Peripheral blood mononuclear cell (primary cell): ENCODE measurements around a stretch of chr16.

DNA sequence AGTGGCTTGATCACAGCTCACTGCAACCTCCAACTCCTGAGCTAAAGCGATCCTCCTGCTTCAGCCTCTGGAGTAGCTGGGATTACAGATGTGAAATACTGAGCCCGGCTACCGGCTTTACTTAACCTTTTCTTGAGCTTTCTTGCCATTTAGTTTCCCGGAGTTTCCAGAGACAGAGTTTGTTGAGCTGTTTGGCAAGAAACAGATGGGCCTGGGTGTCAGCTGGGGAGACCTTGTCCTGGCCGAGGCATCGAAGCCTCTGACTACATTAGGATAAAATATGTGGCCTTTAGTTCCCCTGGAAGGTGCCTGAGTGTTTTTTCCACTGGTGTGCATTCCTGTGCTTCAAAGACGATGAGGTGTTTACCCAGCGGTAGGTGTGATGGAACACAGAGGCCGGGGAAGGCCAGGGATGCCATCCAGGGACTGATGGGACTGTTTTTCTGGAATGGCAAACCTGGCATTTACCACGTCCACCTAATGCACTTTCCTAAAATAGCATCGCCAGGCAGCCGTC is 113.0 kb downstream of the ABCC1 start:
- PRO-cap, 8 experiments = no peak in any of the 8 experiments

- PRO-cap, 8 experiments = no peak in any of the 8 experiments
Measured at GRCh38 chr16:16103737-16104332, 119.5 kb downstream of the ABCC6 start.

DNA sequence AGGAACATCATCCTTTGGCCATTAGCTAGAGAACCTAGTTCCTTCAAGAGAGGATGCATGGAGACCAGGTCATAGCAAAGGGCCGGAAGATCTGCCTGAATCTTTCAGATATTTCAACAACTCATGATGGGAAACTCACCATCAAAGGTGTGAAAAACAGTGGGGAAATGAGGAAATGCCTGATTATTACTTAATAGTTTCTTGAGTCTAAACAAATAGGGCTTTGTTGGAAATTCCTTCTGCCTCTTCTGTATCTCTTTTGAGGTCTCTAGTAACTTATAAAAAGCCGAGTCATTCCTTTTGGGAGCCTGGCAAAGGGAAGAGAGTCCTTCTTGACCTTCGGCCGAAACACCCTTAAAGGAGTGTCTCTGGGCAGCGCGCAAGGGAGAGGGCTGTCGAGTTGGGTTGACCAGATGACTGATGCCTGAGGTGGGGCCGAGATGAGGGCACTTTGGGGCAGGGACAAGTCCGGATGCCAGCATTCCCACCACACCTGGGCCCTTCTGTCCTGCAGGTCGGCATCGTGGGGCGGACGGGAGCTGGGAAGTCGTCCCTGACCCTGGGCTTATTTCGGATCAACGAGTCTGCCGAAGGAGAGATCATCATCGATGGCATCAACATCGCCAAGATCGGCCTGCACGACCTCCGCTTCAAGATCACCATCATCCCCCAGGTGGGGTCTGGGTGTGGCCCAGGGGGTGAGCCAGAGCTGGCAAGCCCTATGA is 89.3 kb downstream of the ABCC6 start:
- PRO-cap, 8 experiments = peak in 1 of 8 experiments; most common plus-strand start position 581 of the sequence (in 1)

DNA sequence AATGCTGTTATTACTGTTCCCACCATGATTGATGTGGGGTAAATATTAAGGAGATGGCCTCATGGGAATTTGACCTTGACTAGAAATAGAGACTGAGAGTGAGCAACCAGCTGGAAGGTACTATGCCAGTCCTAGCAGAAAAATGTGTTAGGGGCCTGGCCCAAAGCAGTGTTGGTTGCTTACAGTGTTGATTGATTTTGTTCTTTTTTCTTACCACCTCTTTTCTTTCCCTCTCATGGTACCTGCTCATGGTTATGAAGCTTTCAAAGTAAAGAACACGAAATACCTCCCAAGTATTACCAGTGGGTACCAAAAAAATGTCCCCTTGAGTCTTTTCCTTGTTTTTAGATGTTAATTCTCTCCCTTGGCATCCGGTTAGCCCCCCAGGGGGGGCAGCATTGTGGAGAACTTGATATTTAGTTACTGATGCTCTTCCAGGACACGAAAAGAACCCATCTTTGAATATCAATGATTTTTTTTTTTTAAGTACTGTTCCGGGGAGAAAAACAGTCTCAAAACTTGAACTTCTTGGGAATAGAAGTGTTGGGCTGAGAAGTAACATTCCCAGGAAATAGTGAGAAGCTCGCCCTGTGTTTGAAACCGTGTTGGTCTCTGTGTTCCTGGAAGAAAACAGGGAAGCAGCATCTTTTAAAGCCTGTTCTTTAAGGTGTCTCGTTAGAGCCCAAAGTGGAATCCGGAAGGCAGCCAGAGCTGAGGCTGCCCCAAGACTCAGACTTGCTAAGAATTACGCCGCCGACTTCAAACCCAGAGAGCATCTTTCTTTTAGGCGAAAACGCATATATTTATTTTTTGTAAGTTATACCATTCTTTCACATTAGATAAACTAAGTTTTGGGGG is 80.9 kb downstream of the ABCC6 start:
- PRO-cap, 8 experiments = no peak in any of the 8 experiments

- PRO-cap, 8 experiments = no peak in any of the 8 experiments
Measured at GRCh38 chr16:16251910-16252382, 19.6 kb downstream of the NOMO3 start.

- PRO-cap, 8 experiments = no peak in any of the 8 experiments
Measured at GRCh38 chr16:17147989-17148696, 322.6 kb downstream of the XYLT1 start.

- PRO-cap, 8 experiments = no peak in any of the 8 experiments
Measured at GRCh38 chr16:17269283-17269951, 201.3 kb downstream of the XYLT1 start.

DNA sequence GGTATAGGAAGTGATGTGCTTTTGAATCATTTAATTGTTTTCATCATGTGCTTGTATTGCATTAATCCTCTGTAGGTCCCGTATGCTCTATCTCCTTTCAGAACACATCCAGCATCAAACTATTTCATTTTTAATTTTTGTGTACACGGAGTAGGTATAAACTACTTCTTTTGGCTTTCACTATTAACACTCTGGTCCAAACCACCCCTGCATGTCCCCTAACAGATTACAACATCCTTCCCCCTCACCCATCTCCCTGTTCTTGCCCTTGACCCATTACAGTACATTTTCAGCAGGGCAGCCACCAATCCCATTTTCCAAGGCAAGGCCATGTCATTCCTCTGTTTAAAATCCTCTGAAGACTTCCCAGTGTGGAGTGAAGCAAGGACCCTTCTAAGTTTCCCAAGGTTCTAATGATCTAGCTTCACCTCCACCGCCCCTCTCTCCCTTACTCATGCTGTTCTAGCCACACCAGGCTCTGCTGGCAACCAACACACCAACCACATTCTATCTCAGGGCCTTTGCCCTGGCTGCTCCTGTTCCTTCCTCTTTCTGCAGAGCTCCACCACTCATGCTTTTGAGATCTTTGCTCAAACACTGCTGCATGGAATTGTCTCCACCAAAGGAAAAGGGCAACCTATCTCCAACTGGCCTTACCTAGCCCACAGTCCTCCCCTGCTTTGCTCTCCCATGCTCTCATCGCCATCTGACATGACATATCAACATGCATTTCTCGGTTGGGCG is 128.9 kb downstream of the XYLT1 start:
- PRO-cap, 8 experiments = no peak in any of the 8 experiments

DNA sequence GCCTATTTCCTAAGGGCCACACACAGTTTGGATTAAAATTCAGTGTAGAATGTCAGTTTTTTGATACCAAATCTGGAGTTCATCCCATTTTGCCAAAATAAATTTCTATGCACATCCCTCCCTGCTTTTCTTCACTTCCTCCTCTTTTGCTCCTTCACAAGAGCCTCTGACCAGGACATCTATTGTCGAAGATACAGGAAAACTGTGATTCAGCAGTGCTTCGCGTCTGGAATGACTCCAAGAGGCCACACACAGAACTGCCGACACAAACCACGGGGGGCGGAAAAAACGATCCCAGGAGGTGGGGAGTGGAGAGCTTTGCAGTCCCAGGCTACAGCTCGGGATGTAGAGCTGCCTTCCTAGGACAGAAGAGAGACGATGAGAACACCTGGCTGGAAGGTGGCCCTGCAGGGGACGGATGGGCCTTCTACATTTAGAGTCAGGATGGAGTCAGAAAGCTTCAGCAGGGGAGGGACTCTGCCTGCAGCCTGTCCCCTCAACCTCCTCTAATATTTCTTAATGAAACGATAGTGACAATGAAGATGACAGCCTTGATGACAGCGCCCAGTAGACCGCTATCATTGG is 102.8 kb downstream of the XYLT1 start:
- PRO-cap, 8 experiments = peak in 1 of 8 experiments; most common minus-strand start position 508 of the sequence (in 1)

DNA sequence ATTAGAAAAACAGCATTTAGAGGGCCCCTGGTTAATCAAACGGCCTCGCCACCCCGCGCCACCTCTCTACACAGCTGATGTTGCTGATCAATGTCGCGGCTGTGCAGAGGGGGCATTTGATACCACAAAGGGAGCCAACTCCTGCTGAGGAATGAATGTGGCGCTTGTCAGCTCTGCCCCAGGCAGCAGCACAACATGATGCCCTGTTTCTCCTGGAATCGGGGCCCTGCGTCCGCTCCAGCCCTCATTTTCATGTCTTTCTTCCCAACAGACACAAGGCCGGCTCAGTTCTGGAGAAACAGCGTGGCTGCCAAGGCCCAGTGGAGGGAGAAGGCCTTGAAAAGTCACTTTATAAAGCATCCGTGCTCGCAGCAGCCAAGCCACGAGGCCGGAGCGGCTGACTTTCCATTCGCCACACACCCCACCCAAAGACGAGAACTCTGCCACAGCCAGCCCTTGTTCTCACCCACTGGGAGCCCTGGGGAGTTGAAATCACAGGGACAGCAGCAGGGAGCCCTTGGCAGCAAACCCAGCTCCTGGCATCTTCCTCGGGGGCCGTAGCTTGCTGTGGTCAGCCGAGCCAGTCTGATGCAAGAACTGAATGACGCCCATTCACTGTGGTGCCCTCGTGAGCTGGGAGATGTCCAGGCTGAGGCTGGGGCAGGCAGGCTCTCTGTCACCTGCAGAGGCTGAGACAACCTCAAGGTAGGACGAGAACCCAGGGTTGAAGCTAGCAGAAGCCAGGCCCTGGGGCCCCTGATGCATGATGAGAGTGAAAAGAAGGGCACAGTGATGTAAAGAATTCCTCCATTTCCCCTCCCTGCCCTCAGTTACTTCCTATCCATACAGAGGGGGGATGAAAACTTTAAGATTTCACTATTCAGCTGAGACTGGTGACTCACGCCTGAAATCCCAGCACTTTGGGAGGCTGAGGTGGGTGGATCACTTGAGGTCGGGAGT is 65.5 kb downstream of the XYLT1 start:
- PRO-cap, 8 experiments = no peak in any of the 8 experiments

- PRO-cap, 8 experiments = peak in 1 of 8 experiments; most common plus-strand start chr16:17462647 (in 1); most common minus-strand start chr16:17462490 (in 1)
Measured at GRCh38 chr16:17461944-17462789, 8.6 kb downstream of the XYLT1 start.

DNA sequence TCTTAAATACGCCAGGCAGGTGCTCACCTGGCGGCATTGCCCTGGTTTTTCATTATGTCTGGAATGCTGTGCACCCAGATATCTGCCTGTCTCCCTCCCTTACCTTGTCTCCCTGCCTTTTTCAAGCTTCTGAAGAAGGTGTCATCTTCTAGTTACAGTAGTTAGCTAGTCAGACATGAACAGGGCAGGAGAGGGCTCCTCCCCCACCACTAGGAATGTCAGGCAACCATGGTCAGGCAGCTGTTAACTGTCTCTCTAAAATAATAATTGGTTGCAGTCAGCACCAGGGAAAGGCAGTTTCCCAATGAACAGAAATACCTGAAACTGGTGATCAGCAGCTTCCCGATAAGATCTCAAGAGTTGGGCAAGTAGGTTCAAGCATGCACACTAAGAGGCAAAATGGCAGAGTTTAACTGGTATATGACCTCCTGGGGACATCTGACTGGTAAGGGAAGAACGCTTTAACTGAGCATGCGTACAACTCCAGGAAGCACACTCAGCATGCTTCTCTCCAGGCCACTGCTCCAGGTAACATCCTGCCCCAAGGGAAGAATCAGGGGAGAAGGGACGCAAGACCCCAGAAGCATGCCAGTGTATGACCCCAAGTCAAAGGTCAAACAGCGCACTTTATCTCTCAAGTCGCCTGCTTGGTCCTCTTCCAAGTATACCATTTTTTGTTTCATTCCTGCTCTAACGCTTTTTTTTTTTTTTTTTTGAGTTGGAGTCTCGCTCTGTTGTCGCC is 12.6 kb upstream of the XYLT1 start:
- PRO-cap, 8 experiments = no peak in any of the 8 experiments

GRCh38 chr16:18570945-18571419 is 9.1 kb upstream of the NOMO2 start:
- PRO-cap, 8 experiments = no peak in any of the 8 experiments

DNA sequence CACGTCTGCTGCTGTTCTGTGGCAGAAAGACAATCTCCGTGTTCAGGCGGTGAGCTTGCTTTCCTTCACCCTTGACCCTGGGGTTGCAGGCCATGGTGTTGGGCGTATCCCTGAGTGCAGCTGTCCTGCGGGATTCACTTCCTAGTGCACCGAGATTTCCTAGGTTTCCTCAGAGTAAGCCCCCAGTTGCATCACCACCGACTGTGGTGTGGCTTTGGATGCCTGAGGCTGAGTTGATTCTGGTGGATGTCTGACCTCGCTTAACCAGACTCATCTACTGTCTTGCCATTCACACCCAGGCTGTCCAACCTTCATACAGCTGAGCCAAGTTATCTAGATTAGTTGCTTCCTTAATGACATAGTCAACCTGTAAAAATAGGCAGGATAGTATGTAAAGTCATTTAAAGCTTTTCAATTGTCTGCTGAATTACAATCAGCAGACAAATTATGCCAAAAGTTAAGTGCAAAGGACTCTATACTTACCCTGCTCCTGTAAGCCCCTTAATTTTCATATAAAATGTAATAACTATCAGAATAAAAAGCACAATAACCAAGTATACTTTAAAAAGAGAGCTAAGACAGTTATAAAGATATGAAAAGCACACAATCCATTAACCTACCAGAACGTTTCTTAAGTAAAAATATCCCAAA is 8.1 kb upstream of the ARL6IP1 start:
- PRO-cap, 8 experiments = peak in 1 of 8 experiments; most common minus-strand start position 625 of the sequence (in 1)

DNA sequence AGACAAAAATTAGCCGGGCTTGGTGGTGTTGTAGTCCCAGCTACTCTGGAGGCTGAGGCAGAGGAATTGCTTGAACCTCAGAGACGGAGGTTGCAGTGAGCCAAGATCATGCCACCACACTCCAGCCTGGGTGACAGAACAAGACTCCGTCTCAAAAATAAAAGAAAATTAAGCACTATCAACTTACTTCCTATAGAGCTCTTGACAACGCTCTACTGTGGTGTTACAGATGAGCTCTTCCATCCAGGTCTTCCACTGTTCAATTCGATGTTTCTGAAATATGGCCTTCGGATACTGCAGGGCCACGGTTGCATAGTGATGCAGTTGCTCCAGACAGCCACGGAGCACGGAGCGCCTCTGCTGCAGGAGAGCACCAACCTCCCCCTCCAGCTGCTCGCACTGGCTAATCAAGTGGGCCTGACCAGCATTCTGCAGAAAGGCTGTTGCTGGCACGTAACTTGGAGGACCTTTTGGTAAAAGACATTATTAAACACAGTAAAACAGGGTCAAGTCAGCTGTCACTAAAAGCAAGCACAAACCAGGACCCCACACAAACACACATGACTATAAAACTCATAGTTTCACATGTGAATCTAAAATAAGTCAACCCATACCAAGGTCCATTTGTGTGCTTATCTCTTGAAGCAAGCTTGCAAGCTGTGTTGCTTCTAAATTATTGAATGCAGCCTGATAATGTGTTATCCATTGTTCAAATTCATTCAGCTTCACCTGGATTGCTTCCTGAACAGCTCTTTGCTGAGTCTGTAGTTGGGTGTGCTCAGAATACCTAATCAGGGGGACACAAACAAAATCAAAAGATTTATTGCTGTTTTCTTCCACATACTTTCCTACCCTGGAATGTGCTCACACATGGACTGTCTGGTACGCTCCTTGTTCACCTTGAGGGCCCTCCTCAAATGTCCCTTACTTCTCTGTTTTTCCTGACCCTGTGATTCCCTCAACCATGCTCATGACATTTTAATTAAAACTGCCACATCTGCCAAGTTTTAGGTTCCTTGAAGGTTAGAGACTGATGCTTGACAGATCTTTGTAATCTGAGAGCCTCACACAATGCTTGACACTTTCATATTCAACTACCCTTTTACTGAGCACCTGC is 34.8 kb upstream of the ARL6IP1 start:
- PRO-cap, 8 experiments = no peak in any of the 8 experiments

- PRO-cap, 8 experiments = no peak in any of the 8 experiments
Measured at GRCh38 chr16:19116003-19117112, 2.6 kb downstream of the ITPRIPL2 start.

DNA sequence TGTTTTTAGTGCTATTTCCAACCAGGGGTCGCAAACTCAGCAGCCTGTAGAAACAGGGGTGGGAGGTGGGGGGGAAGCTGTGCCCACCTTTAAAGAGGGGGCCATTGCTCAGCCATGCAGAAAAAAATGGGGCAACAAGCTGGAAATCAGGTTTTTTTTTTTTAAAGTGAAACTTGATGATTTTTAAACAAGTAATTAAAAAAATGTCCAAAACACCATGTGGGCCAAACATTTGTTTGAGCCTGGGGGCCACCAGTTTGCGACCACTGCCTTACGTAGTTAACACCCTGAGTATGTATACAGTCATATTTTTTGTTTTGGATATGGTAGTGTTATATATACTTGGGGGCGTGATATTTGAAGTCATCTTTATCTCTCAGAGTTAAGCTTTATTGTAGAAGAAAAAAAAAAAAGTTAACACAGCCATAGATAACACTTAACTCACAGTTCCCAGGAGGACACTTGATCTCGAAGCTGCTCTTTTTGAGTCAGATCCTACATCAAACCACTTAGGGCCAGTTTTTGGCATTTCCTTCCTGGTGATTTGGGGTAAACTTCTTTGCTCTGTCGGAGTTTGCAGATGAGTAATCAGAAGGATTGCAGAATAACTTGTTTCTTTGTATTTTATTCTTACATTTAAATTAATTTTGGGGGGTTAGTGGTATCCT is 5.7 kb downstream of the ITPRIPL2 start:
- PRO-cap, 8 experiments = no peak in any of the 8 experiments

DNA sequence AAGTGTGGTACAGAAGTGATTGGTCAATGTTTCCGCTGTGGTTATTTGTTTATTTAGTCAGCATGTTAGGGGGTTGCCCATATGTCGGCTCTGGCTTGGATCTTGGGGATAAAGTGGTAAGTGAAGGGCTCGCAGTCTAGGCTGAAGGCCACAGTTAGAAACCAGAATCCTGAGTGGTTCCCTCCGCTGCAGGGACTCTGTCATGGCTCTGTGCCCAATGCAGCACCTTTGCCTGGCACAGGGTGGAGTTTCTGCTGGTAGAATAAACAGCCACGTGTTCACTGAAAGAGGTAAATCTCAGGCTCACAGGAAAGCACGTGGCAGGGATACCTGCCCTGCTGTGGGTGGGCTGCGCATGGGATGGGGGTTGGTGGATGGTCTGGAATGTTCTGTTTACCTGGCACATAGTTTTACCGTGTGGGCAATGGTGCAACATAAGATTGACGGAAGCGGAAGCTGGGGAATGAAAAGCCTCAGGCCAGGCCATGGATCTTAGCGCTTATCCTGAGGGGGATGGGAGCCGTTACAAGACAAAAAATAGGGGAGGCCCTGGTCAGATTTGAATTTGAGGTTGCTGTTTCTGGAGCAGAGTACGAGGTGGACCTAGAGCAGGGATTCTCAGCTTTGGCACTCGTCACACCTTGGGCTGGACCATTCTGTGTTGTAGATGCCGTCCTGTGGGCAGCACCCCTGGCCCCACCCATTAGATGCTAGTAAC is 35.6 kb downstream of the SYT17 start:
- PRO-cap, 8 experiments = no peak in any of the 8 experiments

- PRO-cap, 8 experiments = no peak in any of the 8 experiments
Measured at GRCh38 chr16:19240325-19240625, 45.3 kb upstream of the CLEC19A start.

DNA sequence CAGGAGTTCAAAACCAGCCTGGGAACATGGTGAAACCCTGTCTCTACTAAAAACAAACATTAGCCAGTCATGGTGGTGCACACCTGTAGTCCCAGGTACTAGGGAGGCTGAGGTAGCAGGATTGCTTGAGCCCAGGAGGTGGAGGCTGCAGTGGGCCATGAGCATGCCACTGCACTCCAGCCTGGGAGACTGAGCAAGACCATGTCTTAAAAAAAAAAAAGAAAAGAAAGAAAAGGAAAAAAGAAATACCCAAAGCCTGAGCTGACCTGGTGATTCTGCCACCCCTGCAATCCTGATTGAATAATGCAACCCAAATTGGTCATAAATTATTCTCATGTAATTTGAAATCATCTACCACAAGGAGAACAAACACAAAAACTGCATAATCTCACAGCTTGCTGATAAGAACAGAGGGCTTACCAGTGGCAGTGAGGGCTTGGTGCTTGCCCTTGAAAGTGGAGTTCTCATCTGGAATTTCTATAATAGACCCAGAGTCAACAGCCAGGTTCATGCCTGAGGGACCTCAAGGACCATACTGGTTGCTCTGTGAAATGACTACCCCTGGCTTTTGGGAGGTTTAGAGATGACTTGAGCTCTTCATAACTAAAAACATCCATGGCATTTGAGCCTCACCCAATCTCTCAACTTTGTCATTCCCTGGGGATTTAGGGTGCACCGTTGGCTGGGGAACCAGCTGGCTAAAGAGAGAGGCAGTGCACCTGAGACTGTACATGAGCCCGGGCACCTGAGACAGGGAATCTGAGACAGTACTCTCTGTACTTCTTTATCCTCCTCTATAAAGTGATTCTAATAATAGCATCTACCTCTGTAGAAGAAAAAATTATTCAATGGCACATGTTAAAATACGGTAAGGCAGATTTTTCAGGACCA is 35.4 kb upstream of the TMC5 start:
- PRO-cap, 8 experiments = no peak in any of the 8 experiments